Vagina (tissue), 1 donor: ENCODE measurements around the genes HMX1, USP17L22, USP17L24 and USP17L27.

GRCh38 chr4:8376472-8376814, 64.1 kb downstream of the ACOX3 start:
- PRO-cap, result unidirectional peak, minus-strand start at chr4:8376580
- RAMPAGE, long total RNA, result no peak

GRCh38 chr4:8435632-8436486, 4.7 kb downstream of the ACOX3 start:
- PRO-cap, result no peak
- RAMPAGE, long total RNA, result start-site peak on the minus strand at chr4:8436008-8436032, 53 reads

DNA sequence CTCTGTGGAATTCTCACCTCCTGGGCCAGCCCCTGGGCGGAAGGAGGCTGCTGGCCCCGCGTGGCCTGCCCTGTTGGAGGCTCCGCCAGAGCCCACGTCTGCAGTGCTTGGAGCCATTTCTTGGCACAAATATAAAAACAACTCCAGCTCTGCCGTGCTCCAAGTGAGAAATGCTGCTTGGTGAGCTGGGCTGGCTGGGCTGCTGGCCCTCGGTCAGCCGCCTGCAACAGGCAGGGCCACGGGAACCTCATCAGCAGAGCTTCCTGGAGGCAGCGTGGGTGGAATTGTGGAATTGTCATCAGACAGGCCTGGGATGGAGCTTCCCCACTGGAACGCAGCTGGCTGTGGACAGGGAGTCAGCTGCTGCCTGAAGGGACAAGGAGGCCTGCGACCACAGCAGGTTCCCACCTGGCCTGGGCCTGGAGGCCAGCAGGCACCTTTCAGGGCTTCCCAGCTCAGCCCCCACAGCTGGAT, 66.1 kb downstream of the TRMT44 start:
- PRO-cap, result no peak
- RAMPAGE, long total RNA, result no peak

GRCh38 chr4:8860625-8861845, 10.6 kb downstream of the HMX1 start:
- PRO-cap, result no peak
- RAMPAGE, long total RNA, result no peak

DNA sequence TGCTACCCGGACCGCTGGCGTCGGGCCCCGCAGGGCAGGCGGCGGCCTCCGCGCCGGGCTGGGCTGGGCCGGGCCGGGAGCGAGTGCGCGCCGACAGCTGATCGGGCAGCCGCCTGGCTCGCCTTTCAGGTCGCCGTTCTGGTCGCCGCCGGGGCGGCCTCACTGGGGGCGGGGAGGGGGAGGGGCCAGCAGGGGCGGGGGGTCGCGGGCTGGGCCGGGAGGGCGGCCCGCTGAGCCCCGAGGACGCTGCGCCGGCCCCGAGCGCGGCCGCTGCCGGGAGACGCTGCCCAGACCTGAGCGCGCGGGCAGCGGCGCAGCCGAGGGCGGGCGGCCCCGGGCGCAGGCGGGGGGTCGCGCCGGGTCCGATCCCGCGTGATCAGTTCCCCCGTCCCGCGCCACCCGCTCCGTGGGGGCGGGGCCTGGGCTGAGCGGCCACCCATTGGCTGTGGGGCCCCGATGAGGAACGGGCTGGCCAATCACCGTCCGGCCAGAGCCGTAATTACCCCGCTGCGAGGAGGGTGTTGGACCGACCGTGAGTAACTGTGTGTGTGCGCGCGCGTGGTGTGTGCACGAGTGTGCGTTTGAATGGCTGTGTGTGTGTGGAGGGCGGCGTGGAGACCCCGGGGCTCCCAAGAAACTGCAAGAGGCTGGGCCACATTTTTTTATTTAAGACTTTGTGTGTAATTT, at the start of gene HMX1:
HMX1 (minus strand) TSS at position 127 of the 687 bp plus-strand sequence.
- PRO-cap, result no peak
- RAMPAGE, long total RNA, result no peak

DNA sequence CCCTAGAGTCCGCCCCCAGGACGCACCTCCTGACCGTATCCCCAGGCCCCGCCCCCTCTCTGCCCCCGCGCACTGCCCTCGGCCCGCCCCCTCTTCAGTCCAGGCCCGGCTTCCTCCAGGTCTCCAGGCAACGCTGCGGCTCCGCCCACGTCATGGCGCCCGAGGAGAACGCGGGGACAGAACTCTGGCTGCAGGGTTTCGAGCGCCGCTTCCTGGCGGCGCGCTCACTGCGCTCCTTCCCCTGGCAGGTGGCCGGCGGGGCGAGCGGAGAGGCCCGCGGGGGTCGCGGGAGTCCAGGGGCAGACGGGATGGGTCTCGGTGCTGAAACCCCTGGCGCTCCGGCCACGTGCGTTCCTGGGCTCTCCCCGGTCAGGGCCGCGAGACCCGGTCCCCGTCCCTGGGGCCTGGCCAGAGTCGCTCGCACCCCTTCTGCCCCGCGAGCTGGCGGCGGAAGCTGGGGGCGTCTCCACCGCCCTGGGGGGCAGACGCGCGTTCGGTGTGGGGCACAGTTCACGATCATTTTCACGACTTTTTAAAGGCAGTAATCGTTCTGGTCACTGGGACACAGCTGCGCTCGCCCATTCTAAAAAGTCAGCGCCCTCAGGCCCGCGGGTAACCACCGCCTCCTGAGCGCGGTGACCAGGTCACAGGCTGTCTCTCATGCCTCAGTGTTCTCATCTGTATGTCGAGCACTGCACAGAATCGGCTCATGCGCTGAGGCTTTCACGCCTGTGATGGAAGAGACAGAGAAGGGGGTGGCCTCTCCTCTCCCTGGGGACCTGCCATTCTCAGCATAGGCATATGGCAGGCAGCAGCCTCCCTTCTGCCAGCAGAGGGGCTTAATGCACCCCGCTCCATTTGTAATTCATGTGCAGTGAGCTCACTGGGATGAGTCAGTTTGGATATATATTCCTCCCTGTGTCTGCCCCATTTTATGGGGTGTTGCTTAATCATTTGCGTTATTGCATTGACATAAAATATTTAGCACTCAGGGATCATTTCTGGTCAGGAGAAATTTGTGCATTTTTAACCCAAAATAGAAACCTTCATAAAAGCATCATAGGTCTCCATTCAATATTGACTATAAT, 16.7 kb upstream of the FAM90A26 start:
- PRO-cap, result bidirectional peak, plus-strand start at position 153 of the sequence, minus-strand start outside the sequence
- RAMPAGE, long total RNA, result no peak

GRCh38 chr4:9267283-9267902, at the start of gene USP17L22:
Gene USP17L22 (plus strand): TSS chr4:9267619.
- PRO-cap, result no peak
- RAMPAGE, long total RNA, result no peak

DNA sequence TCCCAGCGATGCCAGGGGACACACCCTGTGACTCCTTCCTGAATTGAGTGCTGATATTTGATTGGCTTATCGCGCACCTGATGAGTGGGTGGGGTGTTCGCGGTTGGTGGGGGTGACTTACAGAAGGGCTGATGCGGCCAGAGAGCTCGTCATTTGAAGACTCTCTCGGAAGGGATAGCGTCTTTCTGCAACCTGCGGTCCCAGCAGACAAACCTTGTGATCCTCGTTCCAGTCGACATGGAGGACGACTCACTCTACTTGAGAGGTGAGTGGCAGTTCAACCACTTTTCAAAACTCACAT, at the start of gene USP17L24:
USP17L24 (plus strand) TSS at position 238 of the 301 bp plus-strand sequence.
- PRO-cap, result no peak
- RAMPAGE, long total RNA, result no peak

GRCh38 chr4:9343975-9344425, at the start of gene USP17L27:
Gene USP17L27 (plus strand): TSS chr4:9344148.
- PRO-cap, result no peak
- RAMPAGE, long total RNA, result no peak

DNA sequence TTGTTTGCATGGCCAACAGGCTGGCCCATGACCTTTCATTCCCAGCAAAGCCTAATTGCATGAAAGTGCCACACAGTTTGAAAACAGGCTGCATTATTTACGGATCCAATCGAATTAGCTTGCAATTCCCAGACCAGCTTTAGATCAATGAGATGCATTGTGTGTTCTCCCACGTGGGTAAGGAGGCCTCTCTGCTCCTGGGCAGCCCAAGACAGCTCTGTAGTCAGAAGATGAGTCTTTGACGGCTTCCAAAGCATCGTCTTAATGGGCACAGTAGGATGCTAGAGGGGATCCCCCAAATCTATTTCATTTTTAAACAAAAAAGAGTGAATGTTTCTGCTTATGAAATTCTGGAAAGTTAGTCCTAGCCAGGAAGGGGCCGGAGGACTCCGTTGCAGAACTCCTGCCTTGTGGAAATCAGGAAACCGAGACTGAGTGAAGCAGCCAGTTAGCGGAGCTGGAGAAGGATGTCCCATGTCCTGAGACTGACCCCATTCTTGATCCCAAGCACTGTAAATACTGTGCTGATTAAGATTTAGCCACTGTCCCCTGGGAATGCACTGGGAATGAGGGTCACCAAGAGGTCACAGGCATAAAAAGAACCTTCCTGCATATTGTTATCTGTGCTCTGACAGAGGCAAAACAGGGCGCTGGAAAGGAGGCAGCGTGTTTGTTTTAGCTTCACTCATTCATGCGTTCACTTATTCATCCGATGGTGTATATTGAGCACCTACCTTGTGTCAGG, 10.2 kb upstream of the SLC2A9 start:
- PRO-cap, result no peak
- RAMPAGE, long total RNA, result no peak

DNA sequence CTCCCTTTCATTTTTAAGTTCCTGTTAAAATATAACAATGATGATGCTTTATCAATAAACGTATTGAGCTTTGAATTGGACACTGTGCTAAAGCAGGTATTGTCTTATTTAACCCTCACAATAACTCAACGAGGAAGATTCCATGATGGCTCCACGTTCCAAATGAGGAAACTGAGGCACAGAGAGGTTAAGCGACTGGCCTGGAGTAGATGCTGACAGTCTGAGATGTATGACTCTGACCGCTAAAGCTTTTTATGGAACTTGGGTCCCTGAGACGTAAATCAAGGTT, 36.0 kb upstream of the SLC2A9 start:
- PRO-cap, result no peak
- RAMPAGE, long total RNA, result no peak

GRCh38 chr4:10072126-10073437, 44.0 kb downstream of the WDR1 start:
- PRO-cap, result no peak
- RAMPAGE, long total RNA, result no peak

- PRO-cap, result no peak
- RAMPAGE, long total RNA, result no peak
Measured at GRCh38 chr4:10086507-10086899, 30.1 kb downstream of the WDR1 start.

DNA sequence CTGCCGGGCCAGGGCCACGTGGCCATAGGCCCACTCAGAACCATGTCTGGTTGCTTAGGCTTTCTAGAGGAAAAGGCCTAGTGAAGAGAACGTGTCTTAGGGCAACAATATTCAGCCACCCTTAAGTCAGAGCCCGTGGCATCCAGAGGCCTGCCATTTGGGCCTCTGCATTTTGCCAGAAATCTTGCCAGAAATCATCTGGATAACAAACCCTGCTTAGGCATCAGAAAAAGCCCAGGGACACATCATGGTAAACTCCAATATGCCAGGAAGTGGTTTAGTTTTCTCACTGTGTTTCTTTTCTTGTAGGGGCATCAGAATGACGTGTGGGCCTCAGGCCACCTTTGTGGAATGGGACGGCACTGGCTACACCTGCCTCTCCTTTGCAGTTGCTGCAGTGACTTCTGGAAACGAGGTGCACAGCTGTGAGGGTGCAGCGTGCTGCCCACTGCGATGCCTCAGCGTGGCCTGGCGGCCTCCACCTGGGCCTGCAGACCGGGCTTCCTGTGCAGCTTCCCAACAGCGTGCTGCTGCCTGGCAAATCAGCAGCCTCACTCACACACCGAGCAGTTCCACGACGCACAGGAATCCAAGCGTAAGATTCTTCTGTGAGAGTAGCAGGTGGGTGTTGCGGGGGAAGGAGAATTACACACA, 17.3 kb downstream of the WDR1 start:
- PRO-cap, result no peak
- RAMPAGE, long total RNA, result no peak

DNA sequence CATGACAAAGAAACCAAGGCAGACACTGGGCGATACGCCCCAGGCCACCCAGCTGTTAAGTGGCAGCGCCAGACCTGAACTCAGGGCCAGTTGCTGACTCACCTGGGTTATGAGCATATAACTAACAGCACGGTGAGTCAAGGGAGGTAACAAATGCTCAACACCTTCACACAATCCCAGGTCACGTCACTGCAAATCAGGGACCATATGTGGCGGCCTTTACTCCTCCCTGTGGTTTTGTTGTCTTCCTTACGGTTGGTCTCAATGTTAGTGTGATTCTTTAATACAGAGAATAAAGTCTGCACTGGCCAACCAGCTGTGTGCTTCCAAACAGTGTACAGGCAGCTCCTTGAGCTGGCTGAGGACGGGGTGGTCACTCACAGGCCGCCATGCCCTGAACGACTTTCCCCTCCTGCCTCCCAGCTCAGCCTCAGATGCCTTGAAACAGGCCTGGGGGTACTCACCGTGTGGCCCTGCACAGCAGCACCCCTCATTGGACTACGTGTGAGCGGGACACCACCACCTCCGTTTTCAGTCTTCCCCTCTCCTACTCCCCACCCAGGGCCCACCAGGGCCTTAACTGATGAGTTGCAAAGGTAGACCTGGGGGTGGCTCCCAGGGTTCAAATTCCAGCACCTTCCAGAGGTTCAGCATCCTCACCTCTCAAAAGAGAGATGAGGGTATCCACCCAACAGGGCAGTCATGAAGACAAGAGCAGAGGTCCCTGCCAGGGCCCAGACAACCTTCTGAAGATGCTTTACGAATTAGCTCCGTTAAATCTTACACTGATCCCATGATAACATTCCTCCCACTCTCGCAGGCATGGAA, 7.2 kb downstream of the WDR1 start:
- PRO-cap, result no peak
- RAMPAGE, long total RNA, result no peak

- PRO-cap, result no peak
- RAMPAGE, long total RNA, result no peak
Measured at GRCh38 chr4:10115084-10115648, 1.4 kb downstream of the WDR1 start.

DNA sequence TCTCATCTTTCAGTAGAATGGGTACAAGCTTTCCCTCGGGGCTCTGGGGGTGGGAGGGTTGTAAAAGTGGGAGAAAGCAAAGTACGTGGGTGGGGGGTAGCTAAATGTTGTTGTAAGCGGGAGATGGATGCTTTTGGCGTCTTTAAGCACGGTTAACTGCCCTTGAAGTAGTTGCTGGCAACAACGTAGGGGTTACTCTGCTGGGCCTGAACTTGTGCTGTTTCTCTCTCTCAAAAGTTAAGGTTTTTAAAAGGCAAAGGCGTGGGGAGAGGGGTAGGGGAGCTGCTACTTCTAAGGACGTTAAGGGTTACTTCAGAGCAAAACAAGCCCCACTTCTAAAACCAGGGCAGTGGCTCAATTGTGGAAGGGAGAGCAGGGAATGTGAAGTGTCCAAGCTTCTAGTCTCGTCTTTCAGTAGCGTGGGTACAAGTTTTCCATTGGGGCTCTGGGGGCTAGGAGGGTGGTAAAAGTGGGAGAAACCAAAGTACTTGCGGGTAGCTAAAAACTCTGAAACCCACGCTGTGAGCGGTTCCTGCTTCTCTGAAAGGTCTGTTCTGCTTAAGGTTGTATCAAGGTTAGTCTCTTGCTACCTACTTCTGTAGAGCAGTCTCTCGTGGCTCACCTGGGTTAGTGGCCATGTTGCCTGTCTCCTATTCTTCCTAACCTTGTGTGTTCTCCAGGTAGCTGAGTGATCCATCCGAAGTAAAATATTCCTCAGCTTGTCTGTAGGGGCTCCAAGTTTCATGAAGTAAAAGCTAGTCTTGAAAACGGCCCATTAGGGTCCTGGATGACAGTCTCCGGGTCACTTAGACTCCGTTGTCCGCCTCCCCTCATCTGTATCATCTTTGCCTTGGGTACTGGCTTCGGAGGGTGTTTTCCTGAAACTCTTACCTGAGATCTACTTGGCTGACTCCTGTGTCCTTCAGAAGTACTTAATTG, 1.7 kb upstream of the WDR1 start:
- PRO-cap, result no peak
- RAMPAGE, long total RNA, result no peak

DNA sequence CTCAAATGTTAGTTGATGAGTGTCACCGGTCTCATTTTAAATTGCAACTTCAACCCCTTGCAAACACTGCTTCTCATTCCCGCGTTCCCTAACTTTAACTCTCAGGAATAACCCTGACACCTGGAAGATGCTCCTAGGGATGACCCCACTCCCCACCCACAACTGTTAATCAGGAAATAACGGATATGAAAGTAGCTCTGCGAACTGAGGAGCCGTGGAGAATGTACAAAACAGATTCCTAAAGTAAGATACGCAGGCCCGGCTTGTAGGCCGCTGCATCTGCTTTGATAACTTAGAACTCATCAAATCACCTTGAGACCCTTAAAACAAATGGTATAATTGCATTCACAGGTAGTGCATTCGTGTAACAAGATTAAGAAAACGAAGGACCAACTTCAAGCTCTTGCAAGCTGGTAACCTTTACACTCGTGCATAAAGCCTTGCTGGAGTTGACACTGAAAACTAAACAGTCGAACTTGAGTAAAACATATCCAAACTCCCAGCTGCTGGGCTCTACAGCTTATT, 2.4 kb upstream of the WDR1 start:
- PRO-cap, result no peak
- RAMPAGE, long total RNA, result no peak

DNA sequence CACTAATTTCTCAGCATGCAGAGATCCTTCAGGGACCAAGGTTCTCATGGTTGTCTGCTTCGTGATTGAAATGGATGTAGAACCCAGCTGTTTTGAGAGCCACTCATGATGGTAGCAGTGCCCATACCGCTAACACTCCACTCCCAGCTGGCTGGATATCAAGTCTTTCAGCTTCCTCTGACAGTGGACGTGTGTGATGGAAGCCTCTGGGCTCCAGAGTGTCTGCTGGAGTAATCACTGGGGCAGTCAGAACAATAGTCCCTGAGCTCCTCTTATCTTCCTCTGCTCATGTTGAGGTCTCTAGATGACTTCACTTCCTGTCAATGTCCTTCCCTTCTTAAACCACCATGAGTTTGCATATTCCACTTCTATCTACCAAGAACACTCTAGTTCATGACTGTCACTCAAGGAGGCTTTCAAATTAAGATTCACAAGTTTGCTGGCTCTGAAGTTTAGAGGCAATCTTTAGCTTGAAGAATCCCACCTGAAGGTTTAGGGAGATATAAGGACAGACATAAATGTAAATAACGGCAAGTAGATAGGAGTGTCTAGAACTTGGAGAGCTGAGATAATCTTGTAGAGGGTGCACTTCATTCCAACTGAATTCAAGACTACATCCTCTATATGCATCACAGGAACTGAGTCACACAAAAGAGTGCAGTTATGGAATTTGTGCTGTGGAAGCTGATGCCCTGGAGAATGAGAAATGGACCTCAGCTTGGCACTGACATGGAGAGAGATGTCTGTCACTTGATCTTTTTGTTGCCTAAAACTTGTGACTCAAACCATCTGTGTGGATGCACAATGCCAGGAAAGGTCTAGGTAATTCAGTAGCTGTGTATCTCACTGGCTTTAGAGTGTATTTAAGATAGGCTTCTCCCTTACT, 64.6 kb upstream of the WDR1 start:
- PRO-cap, result no peak
- RAMPAGE, long total RNA, result no peak

GRCh38 chr4:10584024-10584362, 100.6 kb downstream of the CLNK start:
- PRO-cap, result no peak
- RAMPAGE, long total RNA, result no peak